H1 (cell line): ENCODE measurements around the genes UNG, ACACB and CUX2.

- RRBS, result 1% methylated on average over 8 of the region's 44 CpGs
CAGE:
- cytosol, long polyA plus RNA, result start-site peak on the plus strand at chr12:109097573-109097629, 1,502 reads
- long polyA plus RNA, result start-site peak on the plus strand at chr12:109097573-109097629, 1,728 and 1,322 reads in 2 replicates
- nucleus, long polyA plus RNA, result start-site peak on the plus strand at chr12:109097573-109097628, 792 reads
Observed at GRCh38 chr12:109097283-109097847, at the start of gene UNG. UNG (plus strand) TSS chr12:109097597.

GRCh38 chr12:109116151-109116850, at the start of gene ACACB:
ACACB (plus strand) TSS chr12:109116587.
- RRBS, result 85% methylated on average over 4 of the region's 18 CpGs
CAGE:
- cytosol, long polyA plus RNA, result no peak
- long polyA plus RNA, result no peak
- nucleus, long polyA plus RNA, result no peak

DNA sequence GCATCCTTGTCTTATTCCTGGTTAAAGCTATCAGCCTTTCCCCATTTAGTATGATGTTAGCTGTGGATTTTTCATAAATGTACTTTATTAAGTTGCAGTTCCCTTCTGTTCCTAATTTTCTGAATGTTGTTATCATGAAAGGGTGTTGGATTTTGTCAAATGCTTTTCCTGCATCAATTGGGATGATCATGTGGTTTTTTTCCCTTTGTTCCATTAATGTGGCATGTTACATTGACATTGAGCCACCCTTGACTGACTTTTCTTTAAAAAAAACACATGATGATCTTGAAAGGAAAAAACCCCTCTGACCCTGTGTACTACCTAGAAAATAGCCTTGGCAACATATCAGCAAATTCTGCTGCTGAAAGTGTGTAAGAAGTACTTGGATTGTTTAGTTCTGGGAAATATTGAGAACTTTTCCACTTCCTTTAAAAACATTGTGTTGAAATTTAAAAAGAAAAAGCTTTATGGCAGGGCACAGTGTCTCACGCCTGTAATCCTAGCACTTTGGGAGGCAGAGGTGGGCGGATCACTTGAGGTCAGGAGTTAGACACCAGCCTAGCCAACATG, 20.6 kb downstream of the ACACB start:
- RRBS, result no CpG with 5 or more reads among the region's 2 CpGs
CAGE:
- cytosol, long polyA plus RNA, result no peak
- long polyA plus RNA, result no peak
- nucleus, long polyA plus RNA, result no peak

- RRBS, result no CpG with 5 or more reads among the region's 8 CpGs
CAGE:
- cytosol, long polyA plus RNA, result no peak
- long polyA plus RNA, result no peak
- nucleus, long polyA plus RNA, result no peak
Observed at GRCh38 chr12:109578356-109578925, 4.8 kb downstream of the MVK start.

DNA sequence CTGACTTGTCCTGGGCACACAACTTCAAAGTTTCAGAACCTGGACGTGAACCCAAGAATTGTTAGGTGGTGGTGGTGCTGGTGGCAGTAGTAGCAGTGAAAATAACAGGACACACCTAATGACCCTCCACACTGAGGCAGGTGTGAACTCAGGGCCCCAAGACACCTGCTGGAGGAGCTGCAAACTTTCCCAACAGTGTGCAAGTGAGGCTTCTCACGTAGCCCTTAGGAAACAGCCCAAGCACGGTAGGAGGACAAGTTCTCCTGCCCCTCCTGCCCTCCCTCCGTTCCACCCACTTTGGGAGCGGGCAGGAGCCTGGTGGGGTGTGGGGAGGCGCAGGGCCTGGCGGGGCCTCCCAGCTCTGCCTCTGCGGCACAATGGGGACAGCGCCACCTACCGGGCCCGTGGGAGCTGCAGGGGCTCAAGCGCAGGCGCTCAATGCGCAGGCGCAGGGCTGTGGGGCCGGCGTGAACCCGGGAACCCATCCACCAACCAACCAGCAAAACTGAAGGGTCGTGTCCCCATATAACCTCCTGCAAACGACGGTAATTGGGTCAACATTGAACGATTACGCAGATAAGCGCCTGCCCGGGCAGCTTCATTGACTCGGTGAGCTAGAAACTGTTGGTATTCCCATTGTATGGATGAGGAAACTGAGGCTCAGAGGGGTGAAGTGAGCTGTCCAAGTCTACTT, 12.0 kb upstream of the TRPV4 start:
- RRBS, result 3% methylated on average over 11 of the region's 26 CpGs
CAGE:
- cytosol, long polyA plus RNA, result no peak
- long polyA plus RNA, result no peak
- nucleus, long polyA plus RNA, result no peak

DNA sequence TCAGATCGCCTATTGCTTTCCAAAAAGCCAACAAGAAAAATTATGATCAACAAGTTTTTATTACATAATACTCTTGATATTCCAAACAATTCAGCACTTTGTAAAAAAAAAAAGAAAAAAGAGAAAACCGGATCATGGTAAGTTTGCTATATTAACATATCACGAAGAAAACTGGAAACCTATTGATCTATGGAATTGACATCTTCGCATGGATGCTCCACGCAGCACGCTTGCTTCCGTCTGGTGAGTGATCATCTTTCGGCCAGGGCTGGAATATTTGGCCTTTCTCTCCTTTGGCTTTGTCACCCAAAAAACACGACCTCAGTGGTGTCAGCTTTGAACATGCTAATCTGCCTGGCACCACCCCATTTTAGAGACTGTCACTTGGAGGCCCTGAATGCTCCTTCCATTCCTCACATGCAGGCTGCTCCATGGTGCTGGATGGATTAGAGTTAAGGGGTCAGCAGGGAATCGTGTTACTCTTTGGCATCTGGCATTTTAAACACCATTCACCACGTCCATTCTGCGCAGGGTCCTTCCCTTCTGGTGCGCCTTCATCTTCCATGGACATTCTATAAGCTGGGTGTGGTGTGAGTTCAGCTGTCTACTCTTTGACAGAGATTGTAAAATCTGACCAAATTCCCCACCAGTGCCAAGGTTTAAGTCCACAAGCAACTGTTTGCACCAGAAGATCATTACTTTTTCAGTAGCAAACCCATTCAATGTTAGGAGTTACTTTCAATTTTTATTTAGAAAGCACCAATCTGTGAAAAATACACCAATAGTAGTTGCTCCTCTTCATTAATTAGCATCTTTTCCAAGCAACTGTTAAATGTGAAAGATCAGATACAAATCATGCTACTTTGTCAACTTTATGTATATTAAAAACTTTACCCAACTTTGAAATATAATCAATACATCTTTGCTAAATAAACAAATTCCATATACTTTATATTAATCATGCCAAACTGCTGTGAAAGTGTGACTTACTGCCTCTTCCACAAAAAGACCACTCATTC, 47.8 kb downstream of the GIT2 start:
- RRBS, result no CpG with 5 or more reads among the region's 13 CpGs
CAGE:
- cytosol, long polyA plus RNA, result no peak
- long polyA plus RNA, result no peak
- nucleus, long polyA plus RNA, result no peak

DNA sequence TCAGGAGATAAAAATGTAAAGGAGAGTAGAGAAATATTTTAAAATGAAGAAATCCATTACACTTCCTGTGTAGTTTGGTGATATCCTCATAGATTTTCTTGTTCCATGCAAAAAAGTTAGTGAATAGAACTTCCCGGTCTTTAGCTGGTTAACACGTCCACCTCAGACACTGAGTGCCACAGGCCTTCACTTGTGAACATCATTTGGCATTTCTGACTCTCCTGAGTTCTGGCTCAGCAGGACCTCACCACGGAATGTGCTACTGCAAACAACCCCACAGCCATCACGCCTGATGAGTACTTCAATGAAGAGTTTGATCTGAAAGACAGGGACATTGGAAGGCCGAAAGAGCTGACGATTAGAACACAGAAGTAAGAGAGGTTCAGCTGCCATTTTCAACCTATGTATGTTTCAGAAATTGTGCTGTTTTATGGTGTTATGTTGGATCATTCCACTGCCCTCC, 20.0 kb downstream of the C12orf76 start:
- RRBS, result no CpG with 5 or more reads among the region's 6 CpGs
CAGE:
- cytosol, long polyA plus RNA, result no peak
- long polyA plus RNA, result no peak
- nucleus, long polyA plus RNA, result no peak

DNA sequence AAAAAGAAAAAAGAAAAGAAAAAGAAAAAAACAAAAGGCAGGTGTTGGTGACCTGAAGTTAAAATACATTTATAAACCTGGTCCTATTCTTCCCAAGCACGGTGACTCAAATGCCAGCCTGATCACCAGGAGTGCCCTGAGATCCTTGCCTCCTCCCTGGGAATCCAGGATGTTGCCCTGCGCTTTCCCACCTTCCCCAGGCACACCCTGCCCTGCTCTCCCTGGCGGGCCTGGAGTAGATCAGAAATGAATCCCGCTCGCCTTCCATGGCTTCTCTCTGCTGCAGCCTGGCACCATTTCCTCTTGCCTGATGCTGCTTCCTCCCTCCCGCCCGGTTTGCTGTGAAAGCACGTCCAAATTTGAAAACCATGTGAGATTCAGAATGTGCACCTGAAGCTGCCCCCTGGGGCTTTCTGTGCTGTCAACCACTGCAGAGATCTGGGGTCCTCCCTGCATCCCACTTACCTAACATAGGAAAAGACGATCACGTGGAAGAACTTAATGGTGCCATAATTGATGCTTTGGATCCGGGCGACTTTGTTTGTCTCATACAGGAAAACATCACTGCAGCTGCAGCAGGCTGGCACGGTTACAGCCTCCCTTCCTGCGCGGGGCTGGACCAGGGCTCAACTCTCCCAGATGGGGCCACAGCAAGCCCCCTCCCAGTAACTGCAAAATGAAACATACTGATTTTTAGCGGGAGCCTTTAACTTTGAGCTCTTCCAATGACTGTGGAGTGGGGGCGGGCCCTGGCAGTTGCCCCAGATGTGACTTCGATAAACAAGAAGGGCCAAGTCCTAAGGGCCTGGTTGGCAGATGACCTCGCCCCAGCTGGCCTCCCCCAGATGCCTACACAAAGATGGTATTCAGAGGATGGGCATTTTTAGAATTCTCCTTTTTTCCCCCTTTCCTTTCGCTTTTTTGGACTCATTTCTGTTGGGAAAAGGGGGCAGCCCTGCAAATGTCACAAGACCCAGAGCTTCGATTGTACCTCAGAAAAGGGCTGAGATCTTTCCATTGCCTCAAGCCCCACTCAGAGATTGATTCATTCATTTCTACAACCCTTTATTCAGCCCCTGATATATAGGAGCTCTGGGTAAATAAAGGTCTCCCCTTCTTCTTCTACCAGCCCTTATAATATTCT, 25.0 kb upstream of the C12orf76 start:
- RRBS, result no CpG with 5 or more reads among the region's 21 CpGs
CAGE:
- cytosol, long polyA plus RNA, result no peak
- long polyA plus RNA, result no peak
- nucleus, long polyA plus RNA, result no peak

- RRBS, result no CpG with 5 or more reads among the region's 9 CpGs
CAGE:
- cytosol, long polyA plus RNA, result no peak
- long polyA plus RNA, result no peak
- nucleus, long polyA plus RNA, result no peak
Observed at GRCh38 chr12:110224235-110224937, 56.7 kb upstream of the ATP2A2 start.

DNA sequence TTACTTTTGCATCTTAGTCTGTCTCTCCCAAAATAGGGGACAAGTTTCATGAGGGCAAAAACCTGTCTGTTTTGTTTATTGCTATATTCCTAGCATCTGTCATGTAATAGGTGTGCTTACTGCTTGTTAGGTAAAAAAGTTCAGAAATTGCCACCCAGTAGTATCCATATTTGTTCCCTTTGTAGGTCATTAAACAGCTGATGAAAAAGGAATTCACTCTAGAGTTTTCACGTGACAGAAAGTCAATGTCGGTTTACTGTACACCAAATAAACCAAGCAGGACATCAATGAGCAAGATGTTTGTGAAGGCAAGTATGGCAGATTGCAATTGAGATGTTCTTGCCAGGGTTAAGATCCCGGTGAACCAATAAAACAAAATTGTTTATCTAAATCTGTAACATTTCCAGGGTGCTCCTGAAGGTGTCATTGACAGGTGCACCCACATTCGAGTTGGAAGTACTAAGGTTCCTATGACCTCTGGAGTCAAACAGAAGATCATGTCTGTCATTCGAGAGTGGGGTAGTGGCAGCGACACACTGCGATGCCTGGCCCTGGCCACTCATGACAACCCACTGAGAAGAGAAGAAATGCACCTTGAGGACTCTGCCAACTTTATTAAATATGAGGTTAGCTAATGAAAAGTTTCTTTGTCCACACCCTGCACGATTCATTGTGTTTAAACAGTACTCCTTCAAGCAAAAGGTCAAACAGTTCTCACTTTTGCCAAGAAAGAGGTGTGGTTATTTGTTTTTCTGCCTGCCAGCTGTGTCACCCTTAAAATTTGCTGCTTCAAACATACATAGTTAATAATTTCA, 58.3 kb downstream of the ATP2A2 start:
- RRBS, result no CpG with 5 or more reads among the region's 8 CpGs
CAGE:
- cytosol, long polyA plus RNA, result no peak
- long polyA plus RNA, result no peak
- nucleus, long polyA plus RNA, result no peak

DNA sequence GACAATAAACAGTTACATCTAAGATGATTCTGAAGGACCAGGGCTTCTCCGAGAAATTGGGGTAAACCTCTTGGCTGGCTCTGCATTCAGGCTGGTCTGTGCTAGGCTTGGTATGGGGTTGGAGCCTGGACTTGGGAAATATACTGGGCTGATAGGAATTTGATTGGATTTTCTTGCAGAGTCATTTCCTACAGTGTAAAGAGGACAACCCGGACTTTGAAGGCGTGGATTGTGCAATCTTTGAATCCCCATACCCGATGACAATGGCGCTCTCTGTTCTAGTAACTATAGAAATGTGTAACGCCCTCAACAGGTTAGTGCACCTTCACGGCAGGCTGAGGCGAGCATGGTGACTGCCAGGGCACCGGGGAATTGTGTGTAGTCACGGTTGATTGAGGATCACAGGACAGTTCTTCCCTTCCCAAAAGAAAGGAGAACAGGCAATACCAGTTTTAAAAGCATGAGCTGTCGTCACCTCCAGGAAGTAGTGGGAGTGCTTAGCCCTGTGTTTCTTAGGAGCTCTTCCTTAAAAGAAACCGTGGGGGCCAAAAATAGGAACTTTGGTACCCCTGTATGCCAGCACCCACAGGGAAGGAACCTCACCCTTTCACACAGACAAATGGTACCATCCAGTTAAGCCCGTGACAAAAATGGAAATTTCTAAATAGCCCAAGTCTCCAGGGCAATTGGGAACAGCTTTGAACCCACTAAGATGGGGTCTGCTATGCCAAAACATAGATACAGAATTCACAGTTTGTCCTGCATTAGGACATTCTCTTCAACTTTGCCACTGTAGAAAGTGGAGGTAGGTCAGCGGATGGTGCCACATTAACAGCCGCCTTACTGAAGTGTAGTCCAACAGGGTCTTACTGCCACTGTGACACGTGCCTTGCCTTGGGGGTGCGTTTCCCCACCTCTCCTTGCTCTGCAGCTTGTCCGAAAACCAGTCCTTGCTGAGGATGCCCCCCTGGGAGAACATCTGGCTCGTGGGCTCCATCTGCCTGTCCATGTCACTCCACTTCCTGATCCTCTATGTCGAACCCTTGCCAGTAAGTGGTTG, 58.1 kb downstream of the ANAPC7 start:
- RRBS, result no CpG with 5 or more reads among the region's 20 CpGs
CAGE:
- cytosol, long polyA plus RNA, result no peak
- long polyA plus RNA, result no peak
- nucleus, long polyA plus RNA, result no peak

DNA sequence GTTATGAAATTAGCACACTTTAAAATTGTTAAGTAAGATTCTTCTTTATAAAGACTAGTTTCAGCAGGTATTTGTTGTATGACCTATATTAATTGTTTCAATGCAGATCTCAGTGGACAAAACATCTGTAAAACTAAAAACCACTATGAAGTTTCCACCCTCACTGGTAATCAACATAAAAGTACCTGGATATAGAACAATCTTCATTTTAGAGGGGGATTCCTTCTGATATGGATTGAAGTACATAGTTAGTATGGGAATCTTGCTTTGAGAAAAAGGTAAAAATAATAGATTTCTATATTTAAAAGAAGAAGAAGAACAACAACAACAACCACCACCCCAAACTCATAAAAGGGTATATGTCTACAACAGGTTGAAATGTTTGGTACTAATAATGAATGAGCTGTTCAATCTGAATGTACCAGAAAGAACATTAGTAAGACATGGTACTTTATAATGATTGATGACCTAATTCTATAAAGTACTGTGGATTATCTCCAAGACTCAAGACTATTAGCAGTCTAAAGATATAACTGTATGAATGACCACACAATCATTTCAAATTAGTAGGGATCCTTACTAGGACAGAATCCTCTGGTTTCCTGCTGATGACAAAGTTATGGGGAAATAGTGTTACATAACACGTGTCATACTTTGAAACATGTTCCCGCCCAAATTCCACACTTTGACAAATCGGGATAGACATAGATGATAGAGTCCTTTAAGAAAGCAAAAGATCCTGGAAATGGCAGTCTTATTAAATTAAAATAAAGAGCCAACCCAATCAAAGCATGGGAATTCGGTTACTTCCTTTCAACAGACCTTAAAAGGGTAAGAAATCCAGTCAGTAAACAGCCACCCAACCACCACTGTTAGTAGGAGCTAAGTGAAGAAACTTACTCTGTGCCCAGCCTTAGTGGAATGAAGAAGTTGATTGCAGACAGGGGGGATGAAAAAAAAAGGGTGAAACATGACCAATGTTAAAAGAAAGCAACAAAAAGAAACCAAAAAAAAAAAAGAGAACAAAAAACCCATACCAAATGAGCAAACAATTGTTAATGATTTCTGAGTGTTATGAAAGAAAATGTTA, 2.9 kb downstream of the VPS29 start:
- RRBS, result no CpG with 5 or more reads among the region's 4 CpGs
CAGE:
- cytosol, long polyA plus RNA, result no peak
- long polyA plus RNA, result no peak
- nucleus, long polyA plus RNA, result no peak

DNA sequence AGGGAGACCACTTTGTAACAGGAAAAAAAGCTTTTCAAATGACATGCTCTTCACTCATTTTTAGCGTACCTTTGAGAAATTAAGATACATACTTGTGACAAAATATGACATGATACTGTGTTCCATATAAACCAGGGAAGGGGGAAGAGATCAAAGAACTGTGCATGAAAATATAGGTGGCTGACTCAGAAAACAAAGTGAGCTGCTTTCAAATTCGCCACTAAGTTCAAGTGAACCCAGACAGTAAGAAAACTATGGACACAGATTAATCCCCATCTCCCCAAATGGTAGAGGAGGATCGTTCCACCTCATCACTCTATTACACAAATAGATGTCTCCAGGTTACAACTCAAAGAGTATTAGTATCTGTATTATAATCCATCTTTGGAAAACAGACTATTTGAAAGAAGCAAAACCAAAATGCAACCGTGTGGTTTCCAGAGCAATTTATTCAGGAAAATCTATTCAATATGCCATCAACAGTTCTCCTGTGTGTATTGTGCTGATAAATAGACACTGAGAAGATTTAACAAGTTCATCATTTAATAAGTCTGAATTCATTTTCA, 23.2 kb downstream of the PPP1CC start:
- RRBS, result no CpG with 5 or more reads among the region's 4 CpGs
CAGE:
- cytosol, long polyA plus RNA, result no peak
- long polyA plus RNA, result no peak
- nucleus, long polyA plus RNA, result no peak

GRCh38 chr12:110743031-110743305, 277 bp upstream of the PPP1CC start:
- RRBS, result under 1% methylated on average over 15 of the region's 24 CpGs
CAGE:
- cytosol, long polyA plus RNA, result no peak
- long polyA plus RNA, result no peak
- nucleus, long polyA plus RNA, result no peak

DNA sequence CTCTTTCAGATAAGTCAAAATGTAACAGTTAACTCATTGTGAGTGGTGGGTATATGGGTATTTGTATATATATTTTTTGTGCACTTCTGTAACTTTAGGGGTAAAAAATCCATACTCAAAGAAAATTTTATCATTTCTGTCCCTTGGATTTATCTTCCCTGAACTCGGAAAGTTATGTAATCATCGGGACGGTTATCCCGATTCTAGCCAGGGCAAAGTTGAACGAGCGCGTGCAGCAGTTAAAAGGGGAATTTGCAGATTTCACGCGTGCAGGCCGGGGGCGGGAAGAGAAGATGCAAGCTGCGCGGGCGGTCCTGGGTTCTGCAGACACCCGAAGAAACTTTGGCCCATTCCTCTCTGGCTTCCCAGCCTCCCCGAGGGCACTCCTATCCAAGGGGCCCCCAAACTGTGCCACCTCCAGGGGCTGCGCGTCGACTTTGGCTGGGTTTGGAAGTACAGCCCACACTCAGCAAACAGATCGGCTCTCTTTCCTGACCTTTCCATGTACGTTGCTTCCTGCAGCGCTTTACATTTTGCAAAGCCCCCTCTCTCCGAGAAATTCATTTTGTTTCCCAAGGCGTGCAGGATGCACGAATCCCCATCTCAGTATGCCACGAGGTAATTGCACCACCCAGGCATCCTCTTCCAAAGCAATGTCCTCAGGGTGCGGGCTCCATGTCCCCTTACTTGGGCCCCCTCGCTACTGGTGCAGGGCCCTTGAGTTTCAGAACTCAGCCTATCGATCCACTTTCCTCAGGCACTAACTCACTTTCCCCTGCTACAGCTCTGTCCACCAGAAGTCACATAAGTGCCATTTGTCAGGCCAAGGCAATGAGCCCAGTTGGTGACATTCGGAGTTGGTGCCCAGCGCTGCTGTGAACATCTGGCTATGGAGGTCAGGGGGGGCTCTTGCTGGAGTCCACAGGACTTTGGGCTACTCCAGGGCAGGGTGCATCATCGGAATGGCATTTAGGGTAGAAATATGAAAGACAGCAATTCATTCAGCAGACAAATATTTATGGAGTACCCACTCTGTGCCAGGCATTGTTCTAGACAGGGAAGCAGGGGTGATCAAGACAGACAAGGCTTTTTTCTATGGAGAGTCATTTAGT, 1.1 kb upstream of the PPP1CC start:
- RRBS, result no CpG with 5 or more reads among the region's 32 CpGs
CAGE:
- cytosol, long polyA plus RNA, result no peak
- long polyA plus RNA, result no peak
- nucleus, long polyA plus RNA, result no peak

DNA sequence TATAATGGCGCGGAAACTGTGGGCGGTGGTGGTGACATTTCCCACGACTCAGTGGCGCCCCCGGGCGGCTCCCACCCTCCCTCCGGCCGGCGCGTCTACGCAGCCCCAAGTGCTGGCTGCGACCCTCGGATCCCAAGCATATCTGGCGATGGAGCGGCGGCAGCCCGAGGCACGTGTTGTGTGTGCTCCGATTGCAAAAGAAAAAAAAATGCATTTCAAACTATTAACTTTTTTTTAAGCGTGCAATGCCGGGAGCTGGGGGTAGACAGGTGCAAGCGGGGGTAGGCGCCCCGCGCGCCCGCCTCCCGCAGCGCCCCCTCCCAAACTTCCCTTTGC, 664 bp upstream of the CUX2 start:
- RRBS, result no CpG with 5 or more reads among the region's 30 CpGs
CAGE:
- cytosol, long polyA plus RNA, result no peak
- long polyA plus RNA, result no peak
- nucleus, long polyA plus RNA, result no peak

GRCh38 chr12:111033669-111034039, 311 bp upstream of the CUX2 start:
- RRBS, result 2% methylated on average over 16 of the region's 53 CpGs
CAGE:
- cytosol, long polyA plus RNA, result no peak
- long polyA plus RNA, result no peak
- nucleus, long polyA plus RNA, result no peak

- RRBS, result under 1% methylated on average over 15 of the region's 65 CpGs
CAGE:
- cytosol, long polyA plus RNA, result start-site peak on the plus strand at chr12:111034152-111034175, 17 reads
- long polyA plus RNA, result no peak
- nucleus, long polyA plus RNA, result start-site peak on the plus strand at chr12:111034149-111034177, 36 reads
Observed at GRCh38 chr12:111034040-111034578, at the start of gene CUX2. CUX2 (plus strand) TSS chr12:111034165.

- RRBS, result no CpG with 5 or more reads among the region's 13 CpGs
CAGE:
- cytosol, long polyA plus RNA, result no peak
- long polyA plus RNA, result no peak
- nucleus, long polyA plus RNA, result no peak
Observed at GRCh38 chr12:111409236-111409599, 3.5 kb downstream of the SH2B3 start.

DNA sequence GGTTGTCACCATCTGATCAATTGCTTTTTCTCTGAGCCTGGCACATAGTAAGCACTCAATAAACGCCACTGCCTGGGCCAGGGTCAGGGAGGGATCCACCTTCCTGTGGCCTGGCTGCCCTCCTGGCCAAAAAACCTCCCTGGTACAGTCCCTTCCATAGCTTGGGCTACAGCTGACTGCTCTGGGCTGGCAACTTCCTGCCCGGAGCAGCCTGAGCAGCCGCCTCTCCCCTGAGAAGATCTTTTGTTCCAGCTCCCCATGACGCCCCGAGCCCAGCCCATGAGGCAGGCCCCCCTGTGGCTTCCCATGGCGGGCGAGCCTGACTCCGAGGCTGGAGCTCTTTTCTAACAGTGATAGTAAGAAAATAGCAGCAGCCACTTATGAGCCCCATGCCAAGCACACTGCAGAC, 6.4 kb downstream of the SH2B3 start:
- RRBS, result no CpG with 5 or more reads among the region's 8 CpGs
CAGE:
- cytosol, long polyA plus RNA, result no peak
- long polyA plus RNA, result no peak
- nucleus, long polyA plus RNA, result no peak